Measurements from ENCODE around the gene ZBTB42.

DNA sequence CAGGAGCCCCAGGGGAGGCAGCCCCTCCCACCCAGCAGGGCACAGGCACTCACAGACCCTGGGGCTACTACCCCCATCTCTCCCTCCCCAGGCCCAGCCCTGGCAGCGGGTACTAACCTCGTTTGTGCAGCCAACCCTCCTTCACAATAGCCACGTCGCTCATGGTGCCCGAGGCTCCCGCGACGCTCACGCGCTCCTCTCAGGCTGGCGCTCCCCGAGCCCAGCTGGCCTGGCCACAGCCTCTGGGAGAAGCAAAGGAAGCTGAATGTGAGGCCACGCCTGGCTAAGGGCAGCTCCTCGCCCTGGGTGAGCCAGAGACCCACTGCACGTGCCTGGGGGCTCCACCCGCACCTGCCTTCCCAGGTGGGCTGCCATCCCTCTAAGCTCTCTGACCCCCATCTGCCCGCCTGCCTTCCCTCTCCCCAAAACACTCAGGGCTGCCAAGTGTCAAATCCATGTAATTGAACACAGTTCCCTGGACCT is 3.0 kb downstream of the AKT1 start:
- RRBS: no CpG with 5 or more reads among the region's 17 CpGs

GRCh38 chr14:104800104-104801206 is at the start of gene ZBTB42:
TSS of gene ZBTB42 (plus strand) at chr14:104801101.
- RRBS: under 1% methylated on average over 55 of the region's 151 CpGs

DNA sequence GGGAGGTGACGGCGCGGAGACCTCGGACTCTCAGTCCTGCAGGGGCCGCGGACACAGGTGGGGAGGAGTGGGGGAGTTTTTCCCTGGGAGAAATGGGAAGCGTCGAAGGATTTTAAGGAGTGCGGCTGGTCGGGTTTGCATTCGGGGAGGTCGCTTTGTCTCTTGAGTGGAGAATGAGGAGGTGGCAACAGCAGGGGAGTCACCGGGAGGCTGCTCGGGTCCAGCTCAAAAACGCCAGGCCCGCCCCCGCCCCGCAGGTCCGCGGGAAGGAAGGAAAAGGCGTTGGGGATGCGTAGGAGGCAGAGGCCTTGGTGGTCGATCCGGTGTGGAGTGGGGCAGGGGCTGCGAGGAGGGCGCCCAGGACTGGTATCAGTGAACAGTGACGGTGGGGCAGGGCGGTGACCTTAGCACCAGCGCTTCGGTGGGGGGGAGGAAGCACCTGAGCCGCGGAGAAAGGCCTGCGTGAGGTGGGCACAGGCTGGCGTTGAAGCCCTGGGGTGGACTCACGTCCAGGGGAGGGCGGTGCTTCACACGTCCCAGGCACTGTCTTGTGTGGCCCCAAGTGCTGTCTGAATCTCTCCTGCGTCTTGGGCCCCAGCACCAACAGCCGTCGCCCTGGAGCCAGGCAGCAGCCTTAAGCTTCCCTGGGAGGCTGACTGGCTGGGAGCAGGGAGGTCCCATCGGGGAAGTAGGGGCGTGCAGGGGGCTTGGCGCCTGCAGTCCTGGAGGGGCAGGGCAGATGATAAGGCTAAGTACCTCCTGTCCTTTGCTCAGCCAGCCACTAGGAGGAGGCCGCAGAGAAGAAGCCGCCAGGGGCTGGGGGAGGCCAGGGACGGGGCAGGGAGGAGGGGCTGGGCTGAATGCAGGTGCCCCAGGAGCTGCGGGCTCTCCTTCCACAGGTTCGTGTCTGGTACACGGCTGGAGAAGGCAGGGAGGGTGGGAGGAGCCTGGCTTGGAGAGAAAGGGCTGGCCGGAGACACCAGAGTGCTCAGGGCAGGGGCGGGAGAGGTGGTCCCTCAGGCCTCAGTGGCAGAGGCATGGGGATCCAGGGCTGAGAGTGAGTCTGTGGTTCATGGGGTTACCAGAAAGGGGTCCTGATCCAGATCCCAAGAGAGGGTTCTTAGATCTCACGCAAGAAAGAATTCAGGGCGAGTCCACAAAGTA is 26.5 kb downstream of the ZBTB42 start:
- RRBS: no CpG with 5 or more reads among the region's 53 CpGs

- RRBS: no CpG with 5 or more reads among the region's 9 CpGs
These were observed 6.2 kb upstream of the CEP170B start for GRCh38 chr14:104858736-104859413.

- RRBS: no CpG with 5 or more reads among the region's 11 CpGs
These were observed 4.2 kb downstream of the AHNAK2 start for GRCh38 chr14:104974050-104974383.

DNA sequence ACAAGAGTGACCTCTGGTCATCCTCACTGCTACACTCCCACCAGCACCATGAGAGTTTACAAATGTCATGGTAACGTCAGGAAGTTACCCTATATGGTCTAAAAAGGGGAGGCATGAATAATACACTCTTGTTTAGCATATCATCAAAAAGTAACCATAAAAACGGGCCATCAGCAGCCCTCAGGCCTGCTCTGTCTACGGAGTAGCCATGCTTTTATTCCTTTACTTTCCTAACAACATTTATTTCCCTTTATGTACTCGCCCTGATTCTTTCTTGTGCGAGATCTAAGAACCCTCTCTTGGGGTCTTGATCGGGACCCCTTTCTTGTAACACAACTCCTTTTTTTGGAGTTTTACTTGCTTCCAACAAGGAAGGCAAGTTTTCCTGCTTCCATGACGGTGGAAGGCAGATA is 11.8 kb upstream of the CDCA4 start:
- RRBS: no CpG with 5 or more reads among the region's 7 CpGs

DNA sequence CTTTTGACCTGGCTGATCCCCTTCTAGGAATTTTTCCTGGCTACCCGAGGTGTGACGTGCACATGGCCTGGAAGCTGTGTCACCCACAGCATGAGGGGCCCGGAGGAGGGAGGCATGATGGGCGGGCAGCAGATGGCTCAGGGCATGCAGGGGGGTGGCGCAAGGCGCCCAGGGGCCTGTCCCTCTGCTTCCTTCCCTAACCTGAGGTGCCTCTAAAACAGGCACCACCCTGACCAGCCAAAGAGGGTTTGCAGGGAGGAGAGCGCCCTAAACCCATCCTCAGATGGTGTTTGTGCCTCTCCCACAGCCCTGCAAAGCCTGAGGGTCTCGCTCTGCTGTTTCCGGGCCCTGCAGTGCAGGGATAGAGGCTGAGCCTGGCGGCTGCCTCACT is 6.6 kb downstream of the GPR132 start:
- RRBS: no CpG with 5 or more reads among the region's 10 CpGs

- RRBS: 90% methylated on average over 8 of the region's 32 CpGs
These were observed 20.5 kb downstream of the JAG2 start for GRCh38 chr14:105148060-105148439.

GRCh38 chr14:105153497-105153894 is 15.1 kb downstream of the JAG2 start:
- RRBS: no CpG with 5 or more reads among the region's 12 CpGs

- RRBS: no CpG with 5 or more reads among the region's 26 CpGs
These were observed 4.6 kb upstream of the JAG2 start for GRCh38 chr14:105173022-105173807.

- RRBS: 66% methylated on average over 5 of the region's 34 CpGs
These were observed 12.0 kb upstream of the NUDT14 start for GRCh38 chr14:105192801-105193779.

DNA sequence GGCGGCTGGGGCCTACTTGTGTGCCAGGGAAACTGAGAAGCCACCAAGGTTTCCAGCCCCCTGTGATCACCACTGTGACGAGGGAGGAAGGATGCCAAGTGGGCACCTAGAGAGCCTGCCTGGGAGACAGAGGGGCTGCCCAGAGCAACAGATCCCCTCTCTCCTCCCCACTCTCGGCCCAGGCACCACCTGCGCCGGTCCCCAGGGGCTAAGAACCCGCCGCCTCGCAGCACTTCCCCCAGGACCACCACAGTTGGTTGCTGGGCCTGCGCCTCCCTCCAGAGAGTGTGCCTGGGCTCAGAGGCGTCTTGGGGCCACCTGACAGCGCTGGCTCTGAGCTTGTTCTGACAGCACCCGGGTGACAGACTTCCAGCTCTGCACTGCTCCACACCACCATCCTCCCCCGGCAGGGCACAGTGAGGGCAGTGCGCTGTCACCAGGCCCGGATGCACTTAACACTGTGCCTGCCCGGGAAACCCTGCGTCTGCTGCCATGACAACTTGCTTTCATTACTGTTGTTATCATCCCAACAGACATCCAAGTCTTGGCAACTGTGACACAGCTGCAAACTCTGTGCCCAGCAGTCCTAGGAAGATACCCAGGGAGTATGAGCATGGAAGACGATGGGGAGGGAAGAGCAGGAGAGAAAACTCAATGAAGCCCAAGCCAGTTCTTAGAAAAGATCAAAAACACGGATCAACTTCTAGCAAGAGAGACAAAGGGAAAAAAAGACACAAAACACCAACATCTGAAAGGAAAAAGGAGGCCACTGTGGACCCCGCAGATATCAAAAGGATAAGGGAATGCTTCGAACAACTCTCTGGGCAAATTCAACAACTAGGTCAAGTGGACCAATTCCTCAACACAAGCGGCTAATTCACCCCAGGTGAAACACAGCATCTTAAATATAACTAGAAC is 6.5 kb downstream of the BRF1 start:
- RRBS: 55% methylated on average over 3 of the region's 22 CpGs

DNA sequence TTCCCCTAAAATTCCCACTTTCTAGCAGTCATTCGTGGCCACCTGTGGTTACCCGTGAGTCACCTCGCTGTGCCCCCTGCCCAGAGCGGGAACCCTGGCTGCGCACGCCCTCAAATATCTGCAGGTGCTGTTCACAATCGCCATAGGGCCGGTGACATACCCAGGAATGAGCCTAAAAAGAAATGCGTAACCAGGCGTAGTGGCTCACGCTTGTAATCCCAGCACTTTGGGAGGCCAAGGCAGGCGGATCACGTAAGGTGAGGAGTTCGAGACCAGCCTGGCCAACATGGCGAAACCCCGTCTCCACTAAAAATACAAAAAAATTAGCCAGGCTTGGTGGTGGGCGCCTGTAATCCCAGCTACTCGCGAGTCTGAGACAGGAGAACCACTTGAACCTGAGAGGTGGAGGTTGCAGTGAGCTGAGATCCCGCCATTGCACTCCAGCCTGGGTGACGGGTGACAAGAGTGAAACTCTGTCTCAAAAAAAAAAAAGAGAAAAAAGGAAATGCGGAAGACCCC is 925 bp upstream of the BRF1 start:
- RRBS: no CpG with 5 or more reads among the region's 22 CpGs

DNA sequence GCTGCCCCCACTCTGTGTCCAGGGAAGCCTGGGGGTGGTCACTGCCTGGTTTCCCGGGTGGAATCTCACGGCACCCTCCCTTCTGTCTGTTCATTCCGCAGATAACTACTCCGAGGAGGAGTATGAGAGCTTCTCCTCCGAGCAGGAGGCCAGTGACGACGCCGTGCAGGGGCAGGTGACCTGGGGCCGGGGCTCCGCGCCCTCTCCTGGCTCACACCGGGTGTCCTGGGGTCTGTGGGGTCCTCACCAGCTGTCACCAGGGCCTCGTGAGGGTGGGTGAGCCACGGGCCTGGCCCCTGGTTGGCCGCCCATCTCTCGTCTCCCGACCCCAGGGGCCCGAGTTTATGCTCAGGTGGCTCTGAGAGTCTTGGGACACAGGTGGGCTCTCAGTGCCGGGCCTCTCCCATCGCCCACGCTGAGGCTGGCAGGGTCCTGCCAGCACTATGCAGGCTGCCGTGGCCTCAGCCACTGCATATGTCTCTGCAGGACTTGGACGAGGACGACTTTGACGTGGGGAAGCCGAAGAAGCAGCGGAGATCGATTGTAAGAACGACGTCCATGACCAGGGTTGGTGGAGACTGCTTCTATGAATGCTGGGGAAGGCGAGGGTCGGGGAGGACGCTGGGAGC is 30.3 kb upstream of the TEX22 start:
- RRBS: no CpG with 5 or more reads among the region's 33 CpGs

- RRBS: no CpG with 5 or more reads among the region's 7 CpGs
These were observed 22.7 kb upstream of the TEX22 start for GRCh38 chr14:105375537-105376220.

- RRBS: 2% methylated on average over 30 of the region's 77 CpGs
These were observed 4.5 kb upstream of the MTA1 start for GRCh38 chr14:105414774-105415812.

DNA sequence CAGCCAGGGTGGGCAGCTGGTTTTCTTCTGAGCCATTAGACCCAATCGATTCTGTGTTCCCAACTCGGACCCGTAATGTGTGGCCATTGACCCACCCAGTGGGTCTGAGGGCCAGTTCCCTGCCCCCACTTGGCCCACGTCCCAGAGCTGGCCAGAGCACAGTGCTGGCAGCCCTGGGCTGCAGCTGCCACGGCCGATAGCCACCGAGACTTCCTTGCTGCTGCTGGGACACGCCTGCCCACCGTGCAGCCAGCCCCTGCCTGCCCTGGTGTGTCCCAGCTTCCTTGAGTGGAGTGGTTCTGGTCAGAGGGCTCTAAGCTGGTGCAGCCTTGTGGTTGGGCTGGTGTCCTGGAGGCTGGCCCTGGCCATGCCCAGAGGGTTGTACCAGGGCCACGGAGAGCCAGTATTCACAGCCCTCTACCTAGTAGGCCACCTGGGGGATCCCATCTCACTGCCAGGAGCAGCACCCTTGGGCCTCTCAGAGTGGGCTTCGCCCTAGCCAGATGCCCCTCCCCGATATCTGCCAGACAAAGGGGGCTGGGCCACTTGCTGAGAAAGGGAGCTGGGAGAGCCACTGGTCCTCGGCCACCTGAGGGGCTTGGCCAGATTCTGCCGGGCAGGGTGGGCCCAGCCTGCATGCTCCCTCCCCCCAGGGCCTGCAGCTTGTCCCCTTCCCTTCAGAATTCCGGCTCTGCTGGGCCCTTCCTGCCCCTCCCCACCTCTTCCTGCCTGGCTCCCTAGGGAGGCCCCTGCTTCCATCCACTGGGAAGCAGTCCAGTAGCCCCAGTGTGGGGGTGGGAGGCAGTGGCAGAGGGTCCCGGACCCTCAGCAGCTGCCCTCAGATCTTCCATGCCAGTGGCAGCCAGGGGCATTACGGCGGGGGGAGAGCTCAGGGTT is 2.1 kb downstream of the CRIP2 start:
- RRBS: 12% methylated on average over 2 of the region's 18 CpGs

- RRBS: under 1% methylated on average over 5 of the region's 22 CpGs
These were observed 11.6 kb downstream of the TMEM121 start for GRCh38 chr14:105537994-105538348.

DNA sequence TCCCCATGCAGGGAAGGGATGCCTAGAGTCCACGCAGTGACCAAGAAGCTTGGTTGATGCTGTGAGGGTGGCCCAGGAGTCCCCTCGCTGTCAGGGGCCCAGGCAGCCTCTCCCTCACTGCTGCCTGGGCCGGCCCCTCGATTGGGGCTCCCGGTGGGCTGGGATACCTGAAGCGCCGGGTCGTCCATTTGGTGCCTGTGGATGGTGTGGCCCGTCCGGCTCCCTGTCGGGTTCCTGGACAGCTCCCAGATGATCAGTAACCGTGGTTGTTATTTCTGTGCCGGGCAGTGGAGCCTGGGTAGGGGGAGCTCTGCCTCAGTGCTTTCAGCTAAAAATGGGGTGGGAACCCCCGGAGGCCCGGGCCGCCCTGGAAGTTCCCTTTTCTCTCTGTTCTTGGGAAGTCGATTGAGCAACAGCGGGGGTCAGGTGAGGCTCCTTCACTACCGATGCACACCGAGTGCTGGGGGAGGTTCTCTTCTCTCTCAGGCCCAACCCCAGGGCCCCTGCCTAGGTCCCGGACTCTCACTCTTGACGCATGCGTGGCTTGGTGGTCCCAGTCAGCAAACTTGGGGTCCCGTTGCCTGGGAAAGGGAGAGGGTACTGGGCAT is 78.6 kb downstream of the TMEM121 start:
- RRBS: 70% methylated on average over 3 of the region's 24 CpGs

GRCh38 chr14:105889657-105890255 is 363.4 kb downstream of the TMEM121 start:
- RRBS: no CpG with 5 or more reads among the region's 8 CpGs